HGPS cell (cell line): ENCODE measurements around a stretch of chr5.

DNA sequence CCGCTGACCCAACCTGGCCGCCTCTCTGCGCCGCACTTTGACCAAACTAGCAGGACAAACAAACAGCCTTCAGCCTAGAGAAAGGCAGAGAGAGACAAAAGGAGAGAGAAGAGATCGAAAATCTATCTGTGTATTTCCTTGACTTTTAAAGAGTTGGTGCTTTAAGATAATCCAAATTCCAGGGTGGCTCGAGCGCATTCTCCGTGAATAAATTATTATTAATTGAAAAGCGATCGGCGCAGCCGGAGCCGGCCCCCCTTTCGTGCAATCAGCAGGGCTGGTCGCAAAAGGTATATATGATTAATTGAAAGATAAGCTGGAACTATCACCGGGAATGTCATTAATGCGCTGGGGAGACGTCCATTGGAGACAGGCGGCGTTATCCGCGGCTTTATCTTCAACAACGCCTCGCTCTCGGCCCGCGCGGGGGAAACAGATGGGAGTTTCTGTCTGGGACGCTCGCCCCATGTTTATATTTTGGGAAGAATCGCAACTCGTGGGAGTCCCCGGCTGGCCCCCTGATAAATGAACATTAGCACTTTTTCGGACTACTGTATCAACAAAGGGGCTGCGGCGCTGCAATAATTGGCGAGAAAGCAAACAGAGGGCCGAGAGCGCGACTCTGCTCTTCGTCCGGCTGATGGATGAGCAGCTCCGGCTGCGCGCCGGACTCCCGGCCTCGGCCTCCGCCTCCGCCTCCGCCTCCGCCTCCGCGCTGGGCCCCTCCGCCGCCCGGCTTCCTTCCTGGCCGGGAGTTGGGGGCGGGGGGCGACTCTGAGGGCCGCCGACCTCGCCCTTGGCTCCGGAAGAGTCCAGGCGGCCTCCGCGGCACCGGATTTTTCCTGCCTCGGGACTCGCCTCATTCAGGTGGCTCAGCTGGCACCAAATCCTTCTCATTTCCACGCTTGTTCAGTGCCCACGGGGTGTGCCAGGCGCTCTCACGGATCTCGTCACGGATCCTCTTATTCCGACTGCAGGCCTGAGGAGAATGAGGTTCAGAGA, 3.4 kb upstream of the NKX2-5 start:
- RRBS = 7% methylated on average over 18 of the region's 77 CpGs

- RRBS = 33% methylated on average over 3 of the region's 17 CpGs
These were observed 7.7 kb upstream of the NKX2-5 start for GRCh38 chr5:173242513-173243200.

- RRBS = no CpG with 5 or more reads among the region's 10 CpGs
These were observed 7.8 kb downstream of the STC2 start for GRCh38 chr5:173320308-173320819.

GRCh38 chr5:173324001-173325126, 3.9 kb downstream of the STC2 start:
- RRBS = 16% methylated on average over 4 of the region's 32 CpGs

DNA sequence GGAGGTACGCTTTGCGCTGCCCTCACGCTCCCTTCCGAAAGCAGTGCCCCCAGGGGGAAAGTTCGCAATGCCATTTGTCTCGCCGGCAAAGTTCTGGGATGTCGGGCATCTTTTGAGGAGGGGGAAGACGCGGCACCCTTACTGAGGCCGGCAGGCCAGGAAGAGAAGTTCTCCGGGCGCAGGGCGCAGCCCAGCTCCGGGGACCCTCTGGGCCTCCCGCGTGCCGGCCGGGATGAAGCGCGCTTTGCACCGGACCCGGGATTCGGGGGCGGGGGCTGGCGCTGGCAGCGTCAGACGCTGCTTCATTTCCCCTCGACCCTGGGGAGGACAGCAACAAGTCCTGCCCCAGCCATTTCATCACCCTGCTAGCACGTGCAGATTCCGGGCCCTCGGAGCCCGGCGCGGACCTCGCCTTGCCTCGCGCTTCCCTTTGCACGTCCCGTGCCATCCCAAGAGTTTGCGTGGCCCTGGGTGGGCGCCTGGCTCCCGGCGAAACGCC, 691 bp downstream of the STC2 start:
- RRBS = 3% methylated on average over 16 of the region's 45 CpGs

- RRBS = no CpG with 5 or more reads among the region's 3 CpGs
These were observed 2.4 kb upstream of the STC2 start for GRCh38 chr5:173330556-173330996.

DNA sequence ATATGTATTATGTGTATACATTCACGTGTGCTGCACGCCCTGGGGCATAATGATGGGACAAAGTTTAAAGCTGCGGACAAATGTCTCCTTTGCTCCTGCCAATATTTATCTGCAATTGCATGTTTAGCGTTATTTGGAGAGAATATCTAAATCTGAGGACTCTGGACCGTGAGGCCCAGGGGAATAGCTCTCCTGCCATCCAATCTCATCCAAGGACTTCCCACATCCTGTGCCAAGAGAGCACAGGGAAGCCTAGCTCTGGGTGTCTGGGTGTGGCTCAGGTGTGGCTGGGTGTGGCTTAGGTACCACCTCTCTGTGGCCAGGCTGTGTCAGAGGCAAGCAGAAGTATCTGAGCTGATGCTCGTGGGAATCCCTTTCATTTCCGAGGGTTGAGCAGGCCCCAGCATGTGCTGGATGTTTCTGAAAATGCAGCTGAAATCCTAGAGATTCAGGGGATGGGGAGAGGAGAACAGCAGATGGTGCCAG, 7.0 kb upstream of the BOD1 start:
- RRBS = no CpG with 5 or more reads among the region's 7 CpGs

- RRBS = no CpG with 5 or more reads among the region's 8 CpGs
These were observed 57.4 kb upstream of the BOD1 start for GRCh38 chr5:173673730-173674306.

- RRBS = no CpG with 5 or more reads among the region's 11 CpGs
These were observed 128.8 kb upstream of the BOD1 start for GRCh38 chr5:173744991-173745939.

DNA sequence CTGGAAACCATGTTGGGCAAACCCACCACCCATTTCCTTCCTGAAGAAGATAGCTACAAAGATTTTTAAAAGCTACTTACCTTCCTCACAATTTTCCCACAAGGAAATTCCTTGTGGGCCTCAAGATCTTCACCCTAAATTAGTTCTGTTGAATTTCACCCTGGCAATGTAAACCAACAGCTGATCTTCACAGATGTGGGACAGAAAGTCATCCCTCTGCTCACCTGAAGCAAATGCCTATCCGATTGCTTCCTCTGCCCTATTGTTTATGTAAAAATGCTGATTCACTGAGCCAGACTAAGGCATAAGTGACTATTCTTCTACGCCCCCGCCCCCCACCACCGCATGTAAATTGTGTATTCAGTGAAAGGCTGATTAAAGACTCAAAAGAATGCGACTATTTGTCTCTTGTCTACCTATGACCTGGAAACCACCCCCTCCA, 129.5 kb upstream of the BOD1 start:
- RRBS = no CpG with 5 or more reads among the region's 5 CpGs

GRCh38 chr5:173753326-173754003, 134.7 kb upstream of the CPEB4 start:
- RRBS = no CpG with 5 or more reads among the region's 14 CpGs

- RRBS = no CpG with 5 or more reads among the region's 4 CpGs
These were observed 132.9 kb upstream of the CPEB4 start for GRCh38 chr5:173755120-173755835.

DNA sequence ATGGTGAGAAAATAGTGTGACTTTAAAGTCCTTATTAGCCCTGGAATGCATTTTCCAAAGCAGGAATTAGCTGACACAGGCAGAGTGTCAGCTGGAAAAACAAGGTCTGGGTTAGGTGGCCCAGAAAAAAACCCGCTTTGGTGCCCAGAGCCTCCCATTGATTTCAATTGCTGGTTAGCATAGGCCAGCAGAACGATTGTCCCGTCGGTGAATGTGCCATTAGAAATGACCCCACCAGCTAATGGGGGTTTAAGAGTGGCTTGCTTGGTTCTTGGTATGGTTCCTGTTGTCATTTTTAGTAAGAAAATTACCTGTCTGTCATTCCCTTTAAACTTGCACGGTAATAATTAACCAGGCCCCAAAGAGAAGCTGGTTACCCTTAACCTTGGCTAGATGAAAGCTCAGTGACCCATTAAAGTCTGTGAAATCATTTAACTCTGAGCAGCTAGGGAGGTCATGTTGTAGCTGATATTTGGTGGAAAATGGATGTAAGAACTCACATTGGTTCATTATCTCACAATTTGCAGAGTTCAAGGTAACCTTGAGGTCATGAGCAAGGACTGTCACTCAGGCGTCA, 61.9 kb upstream of the CPEB4 start:
- RRBS = no CpG with 5 or more reads among the region's 6 CpGs

GRCh38 chr5:173859638-173860088, 28.5 kb upstream of the CPEB4 start:
- RRBS = no CpG with 5 or more reads among the region's 2 CpGs

GRCh38 chr5:173878114-173878626, 10.0 kb upstream of the CPEB4 start:
- RRBS = no CpG with 5 or more reads among the region's 5 CpGs

- RRBS = no CpG with 5 or more reads among the region's 7 CpGs
These were observed 2.7 kb upstream of the CPEB4 start for GRCh38 chr5:173885246-173886144.

DNA sequence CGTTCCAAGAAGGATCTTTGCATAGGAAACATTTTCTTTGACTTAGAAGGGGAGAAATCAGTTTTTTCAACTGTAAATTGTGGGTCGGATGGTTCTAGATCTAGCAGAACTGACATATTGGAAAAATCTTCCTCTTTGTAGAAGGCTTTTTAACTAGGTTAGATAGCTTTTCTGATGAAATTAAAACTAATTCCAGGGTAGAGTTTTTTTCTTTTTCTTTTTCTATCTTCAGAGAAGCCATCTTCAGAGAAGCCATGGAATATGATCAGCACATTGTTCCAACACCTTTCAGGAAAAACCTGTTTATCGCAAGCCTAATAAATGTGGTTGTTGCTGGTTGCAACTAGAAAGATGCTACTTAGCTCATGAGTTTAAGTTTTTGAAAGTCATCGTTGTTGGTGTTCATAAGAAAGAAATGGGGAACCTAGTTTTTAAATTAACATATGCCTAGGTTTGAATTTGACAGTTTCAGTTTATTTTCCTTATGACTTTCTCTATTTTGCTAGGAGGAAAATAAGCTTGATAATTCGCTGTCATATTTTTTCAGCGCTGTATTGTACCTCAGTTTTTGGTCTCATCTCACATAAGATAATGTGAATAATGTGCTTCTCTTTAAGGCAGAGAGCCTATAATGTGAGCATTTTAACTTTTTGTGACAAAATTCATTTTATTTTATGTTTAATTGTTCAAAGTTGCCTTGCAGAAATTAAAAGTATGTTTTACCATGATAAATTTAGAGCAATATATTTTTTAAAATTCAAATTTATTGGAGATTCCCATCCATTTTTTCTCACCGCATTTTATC, 7.7 kb downstream of the CPEB4 start:
- RRBS = no CpG with 5 or more reads among the region's 7 CpGs

DNA sequence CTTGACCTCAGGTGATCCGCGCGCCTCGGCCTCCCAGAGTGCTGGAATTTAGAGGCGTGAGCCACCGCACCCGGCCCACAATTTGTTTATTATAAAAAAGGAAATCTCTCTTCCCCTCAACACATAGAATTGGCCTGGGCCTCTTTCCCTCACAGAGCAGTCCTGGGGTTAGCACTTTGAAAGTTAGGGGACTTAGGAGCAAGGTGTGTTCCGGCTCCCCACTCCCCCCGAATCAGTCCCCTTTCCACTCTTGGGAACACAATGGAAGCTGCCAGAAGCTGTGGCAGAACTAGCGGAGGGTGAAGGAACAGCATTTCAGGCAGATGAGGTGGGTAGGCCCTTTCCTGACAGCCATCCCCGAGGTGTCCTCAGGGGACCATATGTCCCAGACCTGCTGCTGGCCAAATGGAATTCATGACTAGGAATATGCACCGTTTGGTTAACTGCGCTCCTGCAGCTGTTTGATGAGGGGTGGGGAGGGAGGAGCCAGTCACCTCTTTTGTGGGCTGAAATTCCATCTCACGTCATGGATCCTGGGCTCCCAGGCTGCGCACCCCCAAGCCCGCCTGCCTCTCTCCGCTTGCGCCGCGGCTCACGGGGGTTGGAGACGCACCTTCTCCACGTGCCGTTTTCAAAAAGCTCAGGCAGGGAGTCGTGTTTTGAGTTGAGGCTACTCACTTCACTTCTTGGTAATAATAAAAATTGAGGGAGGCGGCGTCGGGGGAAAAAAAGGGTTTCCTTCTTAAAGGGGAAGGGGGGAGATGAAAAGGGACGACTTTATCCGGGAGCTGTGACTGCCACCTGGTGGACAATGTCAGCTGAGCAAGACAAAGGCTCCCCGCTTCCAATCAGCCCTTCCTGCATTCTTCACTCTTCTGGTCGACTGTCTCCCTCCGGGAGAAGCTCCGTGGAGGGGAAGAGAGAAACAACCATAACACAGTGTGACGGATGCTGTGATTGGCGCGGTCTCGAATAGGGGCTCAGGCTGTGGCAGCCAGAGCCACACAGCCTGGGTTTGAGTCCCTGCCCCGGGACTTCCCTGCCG, 16.1 kb upstream of the C5orf47 start:
- RRBS = 8% methylated on average over 3 of the region's 40 CpGs

GRCh38 chr5:174167074-174167278, 121.5 kb downstream of the NSG2 start:
- RRBS = no CpG with 5 or more reads among the region's 3 CpGs

DNA sequence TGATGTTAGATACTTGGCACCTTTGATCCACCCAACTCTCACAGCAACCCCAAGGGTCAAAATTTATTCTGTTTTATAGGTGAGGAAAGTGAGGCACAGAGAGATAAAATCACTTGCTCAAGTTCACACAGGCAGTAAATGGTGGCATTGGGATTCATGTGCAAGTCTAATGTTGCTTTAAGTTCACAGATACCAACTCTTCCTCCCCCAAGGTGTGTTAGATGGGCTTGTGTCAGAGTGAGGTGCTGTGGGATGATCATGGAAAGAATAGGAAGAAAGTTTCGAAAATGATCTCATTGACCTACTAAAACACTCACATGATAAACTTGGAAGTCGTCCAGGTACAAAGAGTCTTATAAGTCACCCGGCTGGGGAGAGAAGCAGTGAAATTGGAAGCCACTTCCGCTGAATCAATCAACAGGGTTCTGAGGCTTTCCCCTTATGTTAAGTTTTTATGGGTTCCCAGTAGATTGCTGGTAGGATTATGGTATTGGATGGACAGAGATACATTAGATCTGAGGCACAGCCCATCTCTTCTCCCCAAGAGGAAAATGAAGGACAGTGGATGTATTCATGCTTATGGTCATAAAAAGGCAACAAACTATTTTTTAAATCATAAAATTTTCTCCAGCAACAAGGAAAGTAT, 218.8 kb upstream of the MSX2 start:
- RRBS = no CpG with 5 or more reads among the region's 4 CpGs